Measurements from ENCODE around the genes NUP107, YEATS4, RAB3IP and CNOT2.

- PRO-cap, result no peak
These were observed 25.9 kb downstream of the DYRK2 start for GRCh38 chr12:67674317-67675062.

- PRO-cap, result no peak
These were observed 99.3 kb downstream of the DYRK2 start for GRCh38 chr12:67747674-67748424.

DNA sequence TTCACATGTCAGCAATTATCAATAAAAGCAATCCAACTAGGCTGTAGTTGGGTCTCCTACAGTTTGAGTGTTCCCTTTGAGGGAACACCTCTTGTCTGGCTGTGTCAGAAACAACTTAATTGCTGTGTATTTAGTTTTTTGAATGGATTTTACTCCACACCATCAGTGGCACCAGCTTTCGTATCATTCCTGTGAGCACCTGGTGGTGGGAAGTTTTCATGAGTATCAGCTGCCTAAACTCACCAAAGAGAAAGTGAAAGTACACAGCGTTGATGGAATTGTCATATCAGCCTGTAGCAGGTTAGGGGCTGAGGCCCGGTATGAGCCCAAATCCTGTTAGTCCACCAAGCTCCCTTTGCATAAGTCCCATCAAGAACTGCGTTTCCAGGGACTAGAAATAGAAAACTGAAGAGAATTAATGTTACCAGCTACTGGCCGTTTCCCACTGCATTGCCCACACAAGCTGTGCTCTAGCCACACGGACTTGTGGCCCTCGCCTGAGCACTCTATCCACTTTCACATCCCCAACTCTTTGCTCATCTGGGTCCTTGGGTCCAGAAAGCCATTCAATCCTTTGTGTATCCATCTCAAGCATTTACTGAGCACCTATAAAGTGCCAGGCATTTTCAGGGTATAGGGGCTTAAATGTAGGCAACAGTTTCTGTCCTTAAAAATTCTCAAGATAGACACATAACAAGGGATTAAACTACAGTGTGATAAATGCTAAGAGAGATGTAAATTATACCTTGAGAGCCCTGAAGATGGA is 11.1 kb upstream of the IL26 start:
- PRO-cap, result no peak

DNA sequence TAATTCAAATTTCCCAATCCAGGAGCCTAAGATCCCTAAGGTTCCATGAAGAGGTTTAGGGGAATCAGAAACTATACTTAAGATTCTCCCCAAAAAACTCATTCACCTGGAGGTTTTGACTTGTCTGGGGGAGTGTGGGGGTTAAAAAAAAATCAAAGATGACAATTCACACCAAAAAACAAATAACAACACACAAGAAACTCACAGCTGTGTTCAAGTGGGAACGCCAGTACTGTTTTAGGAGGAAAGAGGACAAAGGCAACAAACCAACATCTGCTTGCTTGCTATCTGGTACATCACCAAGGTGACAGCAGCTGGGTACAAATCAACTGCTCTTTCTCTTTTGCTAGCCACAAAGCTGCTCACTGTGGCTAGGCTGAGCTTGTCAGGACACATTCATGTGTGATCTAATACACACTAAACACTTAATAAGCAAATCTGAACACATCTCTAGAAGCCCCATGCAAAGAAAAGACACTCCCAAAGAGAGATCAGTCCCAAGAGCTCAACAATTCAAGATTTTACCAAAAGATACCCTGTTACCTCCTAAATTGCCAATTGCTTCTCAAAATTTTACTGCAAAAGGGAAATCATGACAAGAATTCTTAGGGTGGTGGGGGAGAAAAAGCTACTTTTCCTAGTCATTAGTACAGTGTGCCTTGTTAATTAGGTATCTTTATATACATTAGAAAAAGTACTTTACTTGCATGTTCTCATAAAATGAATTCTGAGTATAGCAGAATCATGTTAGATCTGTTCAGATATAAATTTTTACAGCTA is 127.9 kb upstream of the RAP1B start:
- PRO-cap, result no peak

GRCh38 chr12:68532202-68532611 is 78.5 kb upstream of the RAP1B start:
- PRO-cap, result no peak

- PRO-cap, result no peak
These were observed 11.3 kb upstream of the NUP107 start for GRCh38 chr12:68675475-68675963.

DNA sequence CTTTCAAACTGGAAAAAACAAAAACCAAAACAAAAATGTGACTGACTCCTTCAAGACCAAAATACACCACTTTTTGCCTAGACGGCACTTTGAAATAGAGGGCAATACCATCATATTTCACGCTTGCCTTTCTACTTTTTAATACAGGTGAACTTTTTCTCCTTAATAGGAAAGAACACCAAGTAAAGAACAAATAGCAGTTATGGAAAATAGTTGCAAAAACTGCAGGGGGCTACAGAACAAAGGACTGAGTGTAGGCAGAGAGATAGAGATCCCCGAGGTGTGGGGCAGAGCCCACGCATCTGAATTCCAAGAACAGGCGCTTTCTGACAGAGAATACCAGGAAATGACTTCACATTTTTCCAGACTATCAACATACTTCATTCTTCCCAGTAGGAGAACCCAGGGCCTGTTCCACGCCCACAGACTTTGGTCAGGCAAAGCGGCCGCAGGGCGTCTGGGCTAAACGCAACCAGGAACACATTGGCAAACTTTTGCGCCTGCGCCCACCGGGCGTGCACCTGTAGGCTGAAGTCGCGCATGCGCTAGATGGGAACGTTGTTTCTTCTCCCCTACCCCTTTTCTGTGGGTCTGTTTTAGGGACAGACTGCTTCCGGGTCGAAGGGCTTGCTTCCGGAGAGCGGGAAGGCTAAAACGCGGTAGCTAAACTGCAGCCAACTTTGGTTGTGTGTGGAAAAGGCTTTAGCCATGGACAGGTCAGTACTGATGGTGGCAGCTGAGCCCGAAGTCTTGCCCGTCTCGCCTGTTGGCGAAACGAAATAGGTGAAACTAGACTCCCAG is at the start of gene NUP107:
NUP107 (plus strand) TSS at position 621 of the 801 bp plus-strand sequence.
- PRO-cap, result bidirectional peak, plus-strand start at position 423 of the sequence, minus-strand start at position 304 of the sequence; bidirectional peak, plus-strand start at position 691 of the sequence, minus-strand start at position 485 of the sequence

DNA sequence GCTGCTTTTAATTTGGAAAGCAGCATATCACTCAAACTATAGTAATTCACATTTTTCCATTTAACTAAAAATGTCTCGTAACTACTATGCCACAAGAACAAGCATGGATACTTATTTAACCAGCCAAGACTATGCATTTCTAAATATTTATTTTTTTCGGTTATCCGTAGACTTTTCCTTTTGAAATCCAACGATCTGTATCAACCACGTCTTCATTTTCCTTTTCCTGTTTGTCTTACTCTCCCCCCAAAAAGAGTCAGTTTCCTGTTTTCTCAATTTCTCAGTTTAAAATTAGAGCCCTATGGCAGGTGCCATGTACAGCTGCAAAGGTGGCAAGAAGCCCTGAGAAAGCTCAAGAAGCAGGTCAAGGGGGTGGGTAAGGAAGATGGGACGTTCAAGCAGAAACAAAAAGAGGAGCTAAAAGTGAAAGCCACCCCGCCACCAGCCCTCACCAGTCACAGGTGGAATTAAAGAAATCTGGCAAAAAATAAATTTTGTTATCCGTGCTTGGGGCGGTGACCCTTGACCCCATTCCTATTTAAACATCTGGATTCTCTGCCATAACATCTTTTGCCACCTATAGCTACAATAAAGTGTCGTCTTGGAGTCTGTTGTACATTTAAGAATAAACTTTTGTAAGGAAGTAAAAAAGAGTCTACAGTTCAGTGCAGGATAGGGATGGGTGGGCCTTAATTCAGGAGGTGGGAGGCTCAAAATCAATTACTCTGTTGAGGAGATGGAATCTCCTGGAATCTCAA is 26.8 kb downstream of the SLC35E3 start:
- PRO-cap, result no peak

DNA sequence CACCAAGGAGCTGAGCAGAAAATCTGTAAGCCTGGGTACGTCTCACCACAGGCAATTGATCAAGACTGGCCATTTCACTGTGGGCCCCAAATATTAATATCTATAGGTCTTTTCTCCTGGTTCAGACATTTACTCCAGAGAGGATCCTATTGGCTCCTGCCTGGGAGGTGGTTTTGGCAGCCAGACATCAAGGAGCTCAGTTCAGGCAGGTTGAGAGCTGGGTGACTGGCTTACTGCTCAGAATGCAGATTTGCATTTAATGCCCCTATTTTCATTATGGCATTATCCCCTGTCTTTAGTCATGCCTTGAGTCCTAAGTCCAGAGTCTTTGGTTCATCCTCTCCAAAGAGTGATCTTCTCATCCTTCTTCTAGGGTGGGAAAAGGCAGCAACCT is 4.6 kb upstream of the LYZ start:
- PRO-cap, result no peak

DNA sequence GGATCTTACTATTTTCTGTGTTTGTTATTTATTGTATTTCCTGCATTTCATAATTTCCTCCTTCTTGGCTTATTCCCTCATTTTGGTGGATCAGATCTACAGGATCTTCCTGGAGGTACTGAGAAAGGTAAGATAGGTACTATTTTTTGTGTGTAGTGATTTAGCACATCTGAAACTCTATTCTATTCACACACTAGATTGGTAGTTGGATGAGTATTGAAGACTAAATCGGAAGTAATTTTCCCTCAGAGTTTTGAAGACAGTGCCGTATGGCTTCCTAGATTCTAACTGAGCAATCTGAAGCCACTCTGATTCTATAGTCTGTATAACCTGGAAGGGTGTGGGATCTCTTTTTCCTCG is 453 bp upstream of the YEATS4 start:
- PRO-cap, result no peak

- PRO-cap, result bidirectional peak, plus-strand start at chr12:69359746, minus-strand start at chr12:69359660; bidirectional peak, plus-strand start at chr12:69360251, minus-strand start at chr12:69360220
These were observed at the start of gene YEATS4 for GRCh38 chr12:69359470-69360733. YEATS4 (plus strand) TSS chr12:69359743.

DNA sequence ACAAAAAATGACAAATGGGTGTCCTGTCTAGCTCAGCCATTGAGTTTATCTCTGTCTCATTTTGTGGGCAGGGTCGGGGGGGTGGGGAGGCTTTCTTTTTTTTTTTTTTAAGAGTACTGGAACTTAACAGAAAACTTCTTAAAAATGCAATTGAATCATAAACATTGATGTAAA is 41.4 kb upstream of the CCT2 start:
- PRO-cap, result no peak

DNA sequence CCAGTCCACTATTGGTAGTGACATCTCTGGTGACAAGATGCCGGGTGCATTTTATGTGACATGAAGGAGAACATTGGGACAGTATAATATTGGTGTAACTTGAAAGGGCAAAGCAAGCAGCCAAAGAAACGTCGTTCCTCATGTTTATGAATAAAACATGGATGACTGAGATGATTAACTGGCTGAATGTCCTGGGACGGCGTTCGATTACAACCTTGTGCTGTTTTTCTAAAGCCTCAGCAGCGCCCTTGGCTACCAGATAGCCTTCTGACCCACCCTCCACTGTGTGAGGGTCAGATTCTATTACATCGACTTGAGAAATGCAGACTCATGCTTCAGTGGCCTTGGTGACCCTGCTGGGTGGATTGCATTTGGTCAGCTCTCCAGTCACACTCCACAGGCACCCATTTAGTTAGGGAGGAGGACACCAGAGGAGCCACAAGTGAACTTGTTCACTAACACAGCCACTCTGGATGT is 41.4 kb downstream of the BEST3 start:
- PRO-cap, result no peak

DNA sequence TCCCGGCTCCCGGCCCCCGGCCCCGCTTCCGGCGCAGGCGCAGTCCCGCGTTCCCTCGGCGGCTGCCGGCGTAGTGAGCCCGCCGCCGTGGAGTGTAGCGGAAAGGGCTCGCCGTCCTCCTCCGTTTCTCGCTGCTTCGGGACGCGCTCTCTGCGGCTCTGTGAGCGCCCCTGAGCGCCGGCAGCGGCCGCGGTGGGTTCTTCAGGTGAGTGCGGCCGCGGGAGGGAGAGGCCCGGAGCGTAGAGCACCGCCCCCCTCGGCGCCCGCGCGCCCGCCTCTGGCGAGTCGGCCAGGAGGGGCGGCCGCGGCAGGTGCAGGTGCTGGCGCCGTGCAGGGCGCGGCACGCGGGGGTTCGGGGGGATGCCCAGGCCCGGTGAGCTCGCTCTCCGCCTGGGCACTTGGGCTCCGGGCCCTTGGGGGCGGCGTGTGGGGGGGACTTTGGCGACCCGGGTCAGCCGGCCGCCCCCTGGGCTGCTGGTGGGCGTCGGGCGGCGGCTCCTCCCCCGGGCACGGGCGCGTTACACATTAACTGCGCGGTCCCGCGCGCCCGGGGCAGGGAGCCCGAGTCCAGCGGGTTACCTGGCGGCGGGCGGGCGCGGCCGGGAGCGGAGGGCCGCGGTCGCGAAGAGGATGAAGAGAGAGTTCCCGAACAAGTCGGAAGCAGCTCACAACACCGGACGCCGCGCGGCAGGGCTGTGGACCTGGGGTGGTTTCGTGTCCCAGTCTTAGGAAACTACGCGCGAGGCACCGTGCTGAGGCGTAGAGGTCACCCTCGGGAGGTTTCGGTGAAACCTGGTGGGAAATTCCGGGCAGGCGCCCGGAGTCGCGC is at the start of gene RAB3IP:
RAB3IP (plus strand) TSS at position 34 of the 829 bp plus-strand sequence.
- PRO-cap, result bidirectional peak, plus-strand start at position 42 of the sequence, minus-strand start outside the sequence; bidirectional peak, plus-strand start at position 283 of the sequence, minus-strand start at position 279 of the sequence; bidirectional peak, plus-strand start at position 722 of the sequence, minus-strand start at position 629 of the sequence

GRCh38 chr12:69818970-69819988 is 5.7 kb upstream of the MYRFL start:
- PRO-cap, result no peak

GRCh38 chr12:70055505-70055846 is 187.8 kb upstream of the CNOT2 start:
- PRO-cap, result no peak

DNA sequence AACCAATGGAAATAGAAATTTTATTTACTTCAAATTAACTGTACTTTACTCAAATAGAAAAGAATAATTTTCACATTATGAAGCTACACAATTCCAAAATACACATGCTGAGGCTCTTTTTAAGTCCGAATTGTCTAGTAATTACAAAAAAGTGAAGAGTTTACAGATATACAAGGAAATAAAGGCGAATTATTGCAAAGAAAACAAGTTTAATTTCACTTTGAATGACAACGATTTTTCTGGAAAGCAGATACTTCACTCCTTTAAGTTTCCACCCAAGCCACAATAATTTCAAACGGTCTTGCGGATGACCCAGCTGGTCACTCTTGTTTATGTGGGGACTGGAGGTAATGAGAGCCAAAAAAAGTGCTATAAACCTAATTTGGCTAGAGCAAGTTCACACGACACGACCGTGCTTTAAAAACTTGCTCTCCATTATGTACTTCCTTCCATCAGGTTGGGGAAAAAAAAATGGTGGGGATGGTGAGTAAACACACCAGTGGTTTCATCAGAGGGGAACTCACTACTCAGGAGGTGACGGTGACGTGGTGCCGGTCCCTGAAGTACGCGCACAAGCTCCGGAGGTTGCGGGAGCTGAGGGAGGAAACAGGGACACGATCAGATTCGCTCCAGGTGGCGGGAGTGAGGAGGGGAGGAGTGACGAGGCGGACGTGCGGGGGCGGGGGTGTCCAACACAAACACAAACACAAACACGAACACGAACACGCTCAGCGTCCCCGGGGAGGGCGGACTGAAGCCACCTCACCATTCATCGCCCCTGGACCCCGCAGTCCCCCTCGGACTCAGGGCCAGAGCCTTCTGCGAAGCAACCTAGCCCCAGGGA is 711 bp upstream of the CNOT2 start:
- PRO-cap, result no peak

- PRO-cap, result bidirectional peak, plus-strand start at chr12:70243434, minus-strand start at chr12:70243328
These were observed at the start of gene CNOT2 for GRCh38 chr12:70243144-70243526. CNOT2 (plus strand) TSS chr12:70243433.

DNA sequence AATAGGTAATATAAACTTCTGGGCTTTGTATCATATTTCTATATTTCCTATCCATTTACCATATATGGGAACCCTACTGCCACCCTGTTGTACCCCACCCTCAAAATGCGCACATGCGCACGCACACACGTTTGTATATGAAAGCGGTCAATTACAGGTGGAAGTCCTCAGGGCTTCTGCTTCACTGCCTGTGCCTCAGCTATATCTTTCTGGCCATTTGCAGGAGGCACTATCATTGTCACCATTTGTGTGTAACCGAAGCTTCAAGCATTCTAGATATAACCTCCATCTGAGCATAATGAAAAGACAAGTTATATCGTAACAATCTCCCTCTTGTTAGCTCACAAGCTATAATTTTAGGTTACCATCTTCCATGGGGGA is 31.3 kb upstream of the KCNMB4 start:
- PRO-cap, result no peak

DNA sequence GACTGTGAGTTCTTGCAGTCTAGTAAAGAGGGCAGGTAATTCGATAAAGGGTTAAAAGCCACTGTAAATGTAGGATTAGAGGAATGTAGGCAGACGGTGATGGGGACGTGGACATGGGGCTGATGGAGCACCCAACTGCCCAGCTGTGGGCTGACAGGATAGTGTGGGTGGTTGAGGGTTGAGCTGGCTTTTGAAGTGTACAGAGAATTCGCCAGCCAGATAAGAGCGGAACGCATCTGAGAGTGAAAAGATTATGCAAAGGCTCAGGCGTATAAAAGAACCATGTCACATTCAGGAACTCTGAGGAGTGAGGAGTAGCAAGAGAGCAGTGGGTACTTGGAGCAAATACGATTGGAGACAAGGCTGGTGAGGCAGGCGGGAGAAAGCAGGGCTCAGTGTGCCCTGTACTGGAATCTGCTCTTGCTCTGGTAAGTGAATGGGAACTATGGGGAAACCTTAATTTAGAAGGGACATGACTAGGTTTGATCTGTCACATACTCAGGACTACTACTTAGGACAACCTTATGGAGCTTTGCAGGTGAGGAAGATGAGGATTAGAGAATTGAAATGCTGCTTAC is 87.1 kb downstream of the PTPRB start:
- PRO-cap, result no peak